UCH-1 (cell line): ENCODE data around the genes DBH, WDR5 and RXRA.

GRCh38 chr9:133419024-133419636, 1.3 kb upstream of the REXO4 start:
- RRBS = no CpG with 5 or more reads among the region's 16 CpGs

- RRBS = no CpG with 5 or more reads among the region's 15 CpGs
Measured at GRCh38 chr9:133636023-133636627, at the start of gene DBH. Gene DBH, plus strand, starts transcription at chr9:133636363.

- RRBS = no CpG with 5 or more reads among the region's 13 CpGs
Measured at GRCh38 chr9:133706867-133707495, 31.2 kb downstream of the SARDH start.

- RRBS = no CpG with 5 or more reads among the region's 16 CpGs
Measured at GRCh38 chr9:133731738-133732317, 6.3 kb downstream of the SARDH start.

GRCh38 chr9:133812142-133812389, 73.9 kb upstream of the SARDH start:
- RRBS = 56% methylated on average over 8 of the region's 18 CpGs

DNA sequence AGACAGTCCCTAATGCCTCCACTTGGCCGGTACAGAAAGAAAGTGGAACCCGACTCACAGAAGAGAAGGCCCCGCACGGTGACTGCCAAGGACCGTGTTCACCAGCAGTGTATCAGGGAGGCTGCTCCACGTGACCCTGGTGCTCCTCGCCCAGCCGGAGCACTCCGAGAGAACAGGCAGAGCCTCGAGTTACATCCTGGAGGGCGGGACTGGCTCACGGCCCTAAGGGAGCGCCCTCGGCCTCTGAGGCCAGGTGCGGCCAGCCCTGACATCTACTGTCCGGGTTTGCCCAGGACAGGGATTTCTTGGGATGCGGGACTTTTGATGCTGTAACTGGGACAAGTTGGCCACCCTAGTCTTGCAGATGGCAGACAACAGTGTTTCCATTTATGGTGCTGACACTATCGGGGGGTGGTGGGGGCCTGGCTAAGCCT, 104.1 kb upstream of the SARDH start:
- RRBS = no CpG with 5 or more reads among the region's 18 CpGs

- RRBS = 71% methylated on average over 8 of the region's 33 CpGs
Measured at GRCh38 chr9:133855504-133856535, 117.7 kb upstream of the SARDH start.

GRCh38 chr9:133880969-133881681, 111.0 kb downstream of the VAV2 start:
- RRBS = no CpG with 5 or more reads among the region's 20 CpGs

GRCh38 chr9:133937229-133937821, 54.8 kb downstream of the VAV2 start:
- RRBS = no CpG with 5 or more reads among the region's 4 CpGs

DNA sequence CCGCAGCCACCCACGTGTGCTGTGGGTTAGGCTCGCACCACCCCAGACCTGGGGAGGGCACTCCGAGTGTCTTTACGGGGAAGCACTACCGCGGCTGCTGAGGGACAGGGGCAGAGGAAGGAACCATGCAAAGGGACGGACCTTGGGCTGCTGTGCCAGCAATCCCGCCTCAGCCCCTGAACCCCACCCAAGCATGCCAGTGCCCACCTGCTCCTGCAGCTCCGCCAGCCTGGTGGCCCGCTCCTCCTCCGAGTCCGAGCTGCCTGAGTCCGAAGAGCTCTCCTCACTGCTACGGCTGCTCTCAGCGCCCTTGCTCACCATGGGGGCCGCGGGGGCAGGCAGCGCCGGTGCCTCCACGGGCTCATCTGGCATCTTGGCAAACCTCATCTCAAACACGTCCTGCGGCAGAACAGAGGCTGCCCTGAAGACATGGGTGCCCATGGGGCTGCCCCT, 16.3 kb downstream of the BRD3OS start:
- RRBS = no CpG with 5 or more reads among the region's 23 CpGs

GRCh38 chr9:134066906-134067119, 1.0 kb downstream of the BRD3 start:
- RRBS = 6% methylated on average over 16 of the region's 19 CpGs

DNA sequence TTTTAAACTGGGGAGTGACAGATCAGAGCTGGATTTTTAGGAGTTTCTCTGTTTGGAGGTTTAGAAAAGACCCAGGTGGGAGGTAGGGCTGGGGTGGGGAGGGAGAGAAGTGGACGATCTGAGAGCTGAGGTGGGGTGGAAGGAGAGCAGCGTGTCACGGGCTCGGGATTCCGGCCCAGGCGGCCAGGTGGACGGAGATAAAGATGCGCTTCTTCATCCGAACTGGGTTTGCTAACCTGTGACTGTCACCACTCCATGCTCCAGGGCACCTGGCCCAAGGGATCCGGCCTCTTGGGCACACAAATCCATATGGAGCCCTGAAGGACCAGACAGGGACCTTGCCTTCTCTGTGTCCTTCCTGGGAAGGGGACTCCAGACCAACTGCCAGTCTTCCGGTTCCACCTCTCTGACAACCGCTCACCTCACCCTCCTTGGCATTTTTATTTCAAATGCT, 1.2 kb upstream of the WDR5 start:
- RRBS = 92% methylated on average over 1 of the region's 12 CpGs

- RRBS = 14% methylated on average over 1 of the region's 33 CpGs
Measured at GRCh38 chr9:134136064-134136228, at the start of gene WDR5. Gene WDR5, plus strand, starts transcription at chr9:134136082.

- RRBS = 4% methylated on average over 16 of the region's 32 CpGs
Measured at GRCh38 chr9:134136348-134136661, 423 bp downstream of the WDR5 start.

DNA sequence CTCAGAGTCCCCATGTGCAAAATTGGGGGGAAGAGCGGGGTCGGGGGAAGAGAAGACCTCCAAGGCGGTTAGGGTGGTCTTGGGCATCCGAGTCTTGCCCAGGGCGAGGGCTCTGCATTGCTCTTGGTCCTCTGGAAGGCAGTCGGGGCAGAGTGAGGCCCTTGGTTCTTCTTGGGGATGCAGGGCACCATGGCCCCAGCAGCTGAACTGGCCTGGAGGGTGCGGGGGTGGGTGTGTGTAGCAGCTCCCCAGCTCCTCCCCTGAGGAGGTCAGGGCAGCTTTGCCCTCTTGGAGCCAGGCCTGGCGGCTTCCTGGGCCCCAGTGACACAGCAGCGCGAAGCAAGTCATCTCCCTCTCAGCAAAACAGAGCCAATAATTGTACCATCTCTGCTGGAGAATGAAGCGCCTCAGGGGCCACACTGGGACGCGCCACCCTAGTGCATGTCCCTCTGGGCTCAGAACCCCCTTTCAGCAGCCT, 10.5 kb upstream of the RXRA start:
- RRBS = no CpG with 5 or more reads among the region's 13 CpGs

DNA sequence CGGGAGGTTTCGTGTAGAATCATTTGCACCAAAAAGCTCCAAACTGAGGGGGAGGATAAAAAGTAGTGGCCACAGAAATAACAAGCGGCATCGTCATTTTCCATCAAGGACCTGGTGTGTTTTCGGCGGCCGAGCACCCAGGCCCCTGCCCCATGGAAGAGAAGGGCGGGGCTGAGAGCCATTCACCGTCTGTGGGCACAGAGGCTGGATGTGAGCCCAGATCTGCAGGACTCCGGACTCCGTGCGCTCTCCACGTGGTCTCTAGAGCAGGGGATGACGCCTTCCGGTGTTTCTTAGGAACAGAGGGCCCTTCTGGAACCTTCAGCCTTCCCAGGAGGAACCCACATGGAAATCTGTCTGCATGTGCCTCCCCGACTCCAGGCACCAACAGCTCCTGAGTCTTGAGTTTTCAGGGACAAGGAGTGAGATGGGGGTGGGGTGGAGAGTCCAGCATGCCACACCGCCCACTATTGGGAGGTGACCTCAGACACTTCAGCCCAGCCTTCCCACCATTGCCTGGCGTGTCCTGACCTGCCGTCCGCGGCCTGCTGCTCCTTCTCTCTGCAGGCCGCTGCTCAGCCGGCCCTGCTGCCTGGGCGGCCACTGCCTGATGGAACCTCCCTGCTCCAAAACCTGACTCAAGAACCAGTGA, 2.5 kb upstream of the RXRA start:
- RRBS = 43% methylated on average over 6 of the region's 24 CpGs

DNA sequence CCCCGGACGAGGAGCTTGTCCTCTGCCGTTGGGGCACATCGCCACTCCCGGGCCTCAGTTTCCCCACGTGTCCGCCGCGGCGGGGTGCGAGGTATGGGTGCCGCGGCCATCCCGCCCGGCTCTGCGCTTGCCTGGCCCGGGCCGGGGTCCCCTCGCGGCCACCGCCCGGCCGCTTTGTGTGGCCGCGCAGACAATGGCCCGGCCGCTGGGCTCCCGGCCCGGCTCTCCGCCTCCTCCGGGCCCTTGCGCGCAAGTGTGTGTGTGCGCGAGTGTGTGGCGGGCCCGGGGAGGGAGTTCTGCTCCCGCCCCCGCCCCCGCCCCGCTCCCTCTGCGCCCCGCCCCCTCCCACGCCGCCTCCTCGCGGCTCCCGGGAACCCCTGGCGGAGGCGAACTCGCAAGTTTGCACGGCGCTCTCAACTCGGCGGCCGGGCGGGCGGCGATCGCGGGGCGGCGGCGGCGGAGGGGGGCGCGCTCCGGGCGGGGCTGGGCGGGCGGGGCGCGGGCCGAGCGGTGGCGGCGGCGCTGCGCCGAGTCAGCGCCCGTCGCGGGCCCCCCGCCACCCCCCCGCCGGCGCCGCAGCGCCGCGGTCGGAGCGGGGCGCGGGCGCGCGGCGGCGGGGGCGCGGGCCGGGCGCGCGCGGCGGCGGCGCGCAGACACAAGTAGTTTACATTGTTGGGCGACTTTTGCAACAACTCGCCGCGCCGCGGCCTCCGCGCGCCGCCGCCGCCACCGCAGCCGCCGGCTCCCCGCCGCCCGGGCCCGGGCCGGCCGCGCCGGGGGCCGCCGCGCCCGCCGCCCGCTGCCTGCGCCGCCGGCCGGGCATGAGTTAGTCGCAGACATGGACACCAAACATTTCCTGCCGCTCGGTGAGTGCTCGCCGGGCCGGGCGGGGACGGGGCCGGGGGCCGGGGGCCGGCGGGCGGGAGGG, at the start of gene RXRA:
Gene RXRA, plus strand, starts transcription at position 662 of the 928 bp plus-strand sequence.
- RRBS = 3% methylated on average over 91 of the region's 158 CpGs

- RRBS = 32% methylated on average over 5 of the region's 25 CpGs
Measured at GRCh38 chr9:134338485-134339140, 12.4 kb downstream of the RXRA start.

DNA sequence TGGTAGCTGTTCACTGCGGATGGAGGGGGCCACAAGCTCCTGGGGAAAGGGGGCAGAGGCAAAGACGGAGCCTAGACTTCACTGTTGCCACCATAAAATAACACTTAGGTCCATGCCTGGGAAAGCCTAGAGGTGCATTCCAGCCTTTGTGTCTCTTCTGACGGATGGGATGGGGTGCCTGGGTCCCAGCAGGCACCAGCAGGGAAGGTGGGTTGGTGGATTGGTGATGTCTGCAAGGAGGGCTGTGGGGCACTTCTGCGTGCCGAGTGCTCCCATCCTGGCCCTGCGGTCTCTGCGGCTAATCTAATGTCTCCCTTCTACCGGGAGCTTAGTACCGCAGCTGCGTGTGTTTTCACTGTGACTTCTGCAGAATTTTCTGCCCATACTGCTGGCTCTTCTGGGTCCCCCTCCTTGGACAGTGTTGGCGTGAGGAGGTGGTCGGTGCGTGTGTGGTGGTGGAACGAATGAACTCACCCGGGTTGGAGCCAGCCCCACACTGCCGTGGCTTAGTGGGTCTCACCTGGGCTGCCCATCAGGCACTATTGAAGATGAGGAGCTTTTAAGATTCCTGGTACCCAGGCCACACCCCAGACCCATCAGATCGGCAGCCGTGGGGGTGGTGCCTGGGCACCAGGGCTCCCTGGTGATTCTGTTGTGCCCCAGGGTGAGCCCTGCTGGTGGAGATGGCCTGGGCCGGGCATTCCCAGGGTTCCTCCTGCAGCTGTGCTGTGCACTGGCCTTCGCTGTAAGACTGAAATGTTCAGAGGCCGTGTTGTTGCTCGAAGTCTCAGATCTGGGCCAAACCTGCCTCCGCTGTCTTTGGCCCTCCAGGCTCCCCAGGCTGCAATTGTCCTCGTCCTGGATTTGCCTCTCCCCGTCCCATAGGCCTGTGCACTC, 28.0 kb downstream of the RXRA start:
- RRBS = no CpG with 5 or more reads among the region's 25 CpGs

- RRBS = no CpG with 5 or more reads among the region's 13 CpGs
Measured at GRCh38 chr9:134391276-134391646, 65.0 kb downstream of the RXRA start.